Paraaortic lymph node (tissue), 1 donor: ENCODE measurements around a stretch of chr20.

- PRO-cap = no peak
Measured at GRCh38 chr20:36644677-36644942, 1.4 kb downstream of the SLA2 start.

GRCh38 chr20:36844943-36845649 lies 18.2 kb downstream of the SOGA1 start:
- PRO-cap = no peak

GRCh38 chr20:36860176-36861261 lies 2.8 kb downstream of the SOGA1 start:
- PRO-cap = no peak

- PRO-cap = no peak
Measured at GRCh38 chr20:36864763-36865194, 1.4 kb upstream of the SOGA1 start.

GRCh38 chr20:36888953-36889711 lies 13.2 kb downstream of the TLDC2 start:
- PRO-cap = no peak

DNA sequence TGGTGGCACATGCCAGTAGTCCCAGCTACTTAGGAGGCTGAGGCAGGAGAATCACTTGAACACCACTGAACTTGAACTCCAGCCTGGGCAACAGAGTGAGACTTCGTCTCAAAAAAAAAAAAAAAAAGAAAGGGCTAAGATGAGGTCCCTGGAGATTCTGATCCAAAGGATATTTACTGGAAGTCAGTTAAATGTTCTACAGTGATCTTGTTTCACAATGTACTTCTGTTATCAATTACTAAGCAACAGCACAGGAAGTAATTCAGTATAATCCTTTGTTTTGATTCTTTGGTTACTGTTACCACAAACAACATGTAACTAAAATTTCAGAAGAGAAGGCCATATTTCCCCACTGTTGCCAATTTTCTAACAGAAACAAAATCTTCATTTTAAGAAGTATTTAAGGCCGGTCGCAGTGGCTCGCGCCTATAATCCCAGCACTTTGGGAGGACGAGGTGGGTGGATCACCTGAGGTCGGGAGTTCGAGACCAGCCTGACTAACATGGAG lies 7.2 kb downstream of the SAMHD1 start:
- PRO-cap = no peak

GRCh38 chr20:36954917-36955716 lies 3.6 kb upstream of the SAMHD1 start:
- PRO-cap = unidirectional peak, minus-strand start at chr20:36955137

DNA sequence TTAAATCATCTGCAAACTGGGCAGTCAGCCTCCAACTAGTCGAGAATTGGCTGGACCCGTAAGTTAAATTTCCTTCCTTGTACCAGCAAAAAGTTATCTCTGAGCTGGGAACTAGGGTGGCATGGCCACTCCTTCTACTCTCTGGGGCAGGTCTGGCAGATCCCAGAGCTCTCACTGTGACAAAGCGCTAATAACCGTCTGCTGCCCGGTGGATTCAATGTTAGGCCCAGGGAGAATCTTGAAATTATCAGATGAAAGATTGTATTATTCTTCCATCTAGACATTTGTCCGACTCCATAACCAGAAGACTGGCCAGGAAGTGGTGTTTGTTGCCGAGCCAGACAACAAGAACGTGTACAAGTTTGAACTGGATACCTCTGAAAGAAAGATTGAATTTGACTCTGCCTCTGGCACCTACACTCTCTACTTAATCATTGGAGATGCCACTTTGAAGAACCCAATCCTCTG lies 33.3 kb downstream of the GHRH start:
- PRO-cap = no peak

- PRO-cap = no peak
Measured at GRCh38 chr20:37236313-37236919, 25.2 kb downstream of the GHRH start.

DNA sequence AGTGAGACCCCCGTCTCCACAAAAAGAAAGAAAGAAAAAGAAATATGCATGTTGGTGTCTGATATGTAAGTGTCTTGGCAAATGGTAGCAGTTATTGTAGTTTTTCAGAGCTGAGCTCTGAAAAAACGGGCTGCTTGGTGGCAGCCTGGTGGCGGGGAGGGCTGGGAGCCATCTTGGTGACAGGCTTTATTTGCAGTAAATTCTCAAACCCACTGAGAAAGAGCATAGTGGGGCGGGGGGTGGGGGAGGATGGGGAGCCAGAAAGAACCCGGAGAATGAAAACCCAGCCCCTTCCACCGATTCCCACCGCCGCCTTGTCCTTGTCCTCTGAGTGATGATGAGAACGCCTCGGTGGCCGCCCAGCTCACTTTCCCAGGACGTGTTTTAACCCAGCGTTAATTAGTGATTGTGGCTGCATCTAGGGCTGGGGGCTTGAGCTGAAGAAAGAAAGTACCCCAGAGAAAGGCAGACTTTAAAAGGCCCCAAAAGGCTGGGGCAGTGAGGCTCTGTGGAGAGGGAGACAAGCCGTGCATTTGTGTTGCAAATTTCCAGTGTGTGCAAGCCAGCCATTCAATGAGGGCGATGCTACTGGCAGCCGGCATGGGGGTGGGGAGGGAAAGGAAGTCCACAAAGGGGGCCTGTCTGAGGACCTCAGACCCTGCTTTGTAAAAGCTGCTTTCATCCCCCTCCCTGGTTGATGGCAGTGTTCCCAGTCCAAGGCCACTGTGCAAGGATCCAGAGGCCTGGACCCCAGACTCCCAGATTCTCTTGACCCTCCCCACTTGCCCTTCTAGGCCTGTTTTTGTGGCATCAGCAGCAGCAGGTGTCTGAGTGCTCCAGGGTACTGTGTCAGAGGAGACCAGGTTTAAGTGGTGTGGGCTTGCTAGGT lies 6.2 kb upstream of the GHRH start:
- PRO-cap = no peak

- PRO-cap = no peak
Measured at GRCh38 chr20:37327503-37328174, 18.3 kb upstream of the SRC start.

GRCh38 chr20:37354372-37355242 lies 8.7 kb downstream of the SRC start:
- PRO-cap = no peak

DNA sequence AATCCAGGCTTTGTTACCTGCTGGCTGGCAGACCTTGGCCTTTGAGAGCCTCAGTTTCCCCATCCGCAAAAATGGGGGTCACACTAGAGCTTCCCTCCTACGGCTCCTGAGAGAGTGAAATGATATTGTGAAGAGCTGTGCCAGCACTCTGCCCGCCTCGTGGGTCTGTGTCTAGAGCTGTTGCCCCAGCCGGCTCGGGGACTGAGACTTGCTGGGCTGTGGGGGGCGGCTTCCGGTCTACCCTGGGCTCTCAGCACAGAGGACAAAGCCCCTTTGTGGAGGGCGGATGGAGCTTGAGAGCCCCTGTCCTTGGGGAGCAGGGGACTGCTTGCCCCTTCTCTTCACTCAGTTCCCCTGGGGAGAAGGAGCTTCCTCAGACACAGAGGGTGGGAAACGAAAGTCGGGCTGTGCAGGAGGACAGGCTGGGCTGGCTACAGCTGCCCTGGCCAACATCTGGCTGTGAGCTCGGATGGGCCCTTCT lies 11.0 kb downstream of the SRC start:
- PRO-cap = no peak

DNA sequence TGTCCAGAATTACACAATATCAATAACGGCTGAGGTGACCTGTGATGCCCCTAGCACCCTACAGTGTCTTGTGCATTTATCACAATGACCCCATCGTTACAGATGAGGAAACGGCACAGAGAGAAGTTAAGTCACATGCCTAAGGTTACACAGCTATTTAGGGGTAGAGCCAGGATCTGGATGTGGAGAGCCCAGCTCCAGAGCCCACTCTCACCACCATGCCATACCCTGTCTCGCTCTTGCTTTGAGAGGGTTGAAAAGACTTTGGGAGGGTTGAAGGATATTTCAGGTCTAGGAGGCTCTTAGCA lies 36.2 kb downstream of the SRC start:
- PRO-cap = no peak

- PRO-cap = no peak
Measured at GRCh38 chr20:37393407-37394271, 47.7 kb downstream of the SRC start.

GRCh38 chr20:37396137-37397055 lies 50.5 kb downstream of the SRC start:
- PRO-cap = no peak

- PRO-cap = no peak
Measured at GRCh38 chr20:37510453-37511659, 10.2 kb upstream of the NNAT start.

DNA sequence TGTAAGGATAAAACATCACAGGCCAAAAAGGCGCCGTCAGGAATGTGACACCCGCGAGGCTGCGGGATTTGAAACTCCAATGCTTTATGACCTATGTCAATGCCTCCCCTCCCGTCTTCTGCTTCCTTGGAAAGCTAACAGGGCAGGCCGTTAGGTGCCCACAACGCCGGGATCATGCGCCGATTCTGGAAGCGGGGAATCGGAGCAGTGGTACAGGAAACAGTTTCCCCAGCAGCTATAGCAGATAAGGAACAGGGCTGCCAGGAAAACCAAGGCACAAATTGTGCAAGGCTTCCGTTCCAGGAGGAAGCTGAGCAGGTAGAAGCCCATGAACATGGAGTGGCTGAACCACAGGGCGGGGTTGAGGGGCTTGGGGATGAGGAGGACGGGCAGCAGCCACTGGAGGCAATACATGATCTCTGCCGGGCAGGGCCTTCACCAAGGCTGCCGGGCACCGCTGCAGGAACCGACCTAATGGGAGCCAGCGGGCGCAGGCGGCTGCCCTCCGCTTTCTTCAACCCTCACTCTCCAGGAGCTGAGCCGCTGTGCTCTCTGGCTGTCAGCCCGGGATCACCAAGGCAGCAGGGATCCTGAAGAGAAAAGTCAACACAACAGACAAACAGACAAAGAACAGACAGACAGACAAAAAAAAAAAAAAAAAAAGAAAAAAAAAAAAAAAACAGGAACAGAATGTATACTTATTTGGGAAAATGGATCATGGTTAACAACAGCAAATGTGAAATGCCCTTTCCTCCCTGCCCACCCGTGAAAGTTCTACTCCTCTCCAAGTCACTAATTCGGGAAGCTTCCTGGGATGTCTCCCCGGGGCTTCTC lies 2.1 kb upstream of the NNAT start:
- PRO-cap = no peak

DNA sequence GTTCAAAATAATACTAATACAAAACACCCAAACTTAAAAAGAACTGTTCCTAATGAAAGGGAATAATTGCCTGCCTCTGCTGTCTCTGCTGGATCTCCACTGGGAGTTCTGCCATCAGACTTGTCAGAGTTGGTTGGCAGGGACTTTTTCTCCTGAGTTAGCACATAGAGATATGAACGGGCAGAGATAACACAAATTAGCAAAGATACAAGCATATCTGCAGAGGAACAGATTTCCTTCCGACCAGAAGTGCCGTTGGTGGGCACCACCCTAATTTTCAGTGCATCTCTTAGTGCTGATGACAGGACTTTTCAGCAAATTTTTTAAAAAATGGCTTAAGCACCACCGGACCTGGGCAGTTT lies 18.8 kb downstream of the CTNNBL1 start:
- PRO-cap = no peak

GRCh38 chr20:37911895-37912349 lies 9.0 kb downstream of the VSTM2L start:
- PRO-cap = no peak